AG04449 (cell line): ENCODE measurements around a stretch of chr11.

DNA sequence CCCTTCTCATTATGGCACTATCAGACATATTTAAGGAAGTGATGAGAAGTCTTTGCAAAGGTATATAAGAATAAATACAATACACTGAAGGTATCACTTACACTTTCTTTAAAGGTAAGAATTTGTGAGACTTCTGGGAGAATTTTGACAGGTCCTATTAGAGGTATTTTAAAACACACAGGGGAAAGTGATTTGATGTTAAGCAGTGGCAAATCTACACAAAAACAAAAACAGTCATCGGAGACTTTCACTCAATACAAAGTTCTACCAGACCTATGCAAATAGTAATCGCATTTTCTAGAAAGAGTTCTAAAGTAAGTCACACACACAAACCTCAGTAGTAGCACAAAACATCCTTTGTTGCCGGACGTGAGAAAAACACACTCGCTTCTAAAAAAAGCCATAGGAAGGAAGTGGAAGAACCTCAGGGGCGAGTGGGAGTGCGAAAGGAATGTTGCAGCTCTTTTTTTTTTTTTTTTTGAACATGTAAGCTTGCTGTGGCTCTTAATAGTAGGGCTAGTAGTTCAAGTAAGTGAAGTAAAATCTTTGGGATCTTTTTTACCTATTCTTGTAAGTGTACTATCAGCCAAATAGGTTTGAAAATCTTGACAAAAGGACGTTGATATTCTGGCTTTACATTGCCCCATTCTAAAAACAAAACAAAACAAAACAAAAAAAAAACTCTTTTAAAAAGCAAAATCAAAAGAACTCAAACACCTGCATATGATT lies 88.9 kb downstream of the MAML2 start:
- RRBS = no CpG with 5 or more reads among the region's 8 CpGs

DNA sequence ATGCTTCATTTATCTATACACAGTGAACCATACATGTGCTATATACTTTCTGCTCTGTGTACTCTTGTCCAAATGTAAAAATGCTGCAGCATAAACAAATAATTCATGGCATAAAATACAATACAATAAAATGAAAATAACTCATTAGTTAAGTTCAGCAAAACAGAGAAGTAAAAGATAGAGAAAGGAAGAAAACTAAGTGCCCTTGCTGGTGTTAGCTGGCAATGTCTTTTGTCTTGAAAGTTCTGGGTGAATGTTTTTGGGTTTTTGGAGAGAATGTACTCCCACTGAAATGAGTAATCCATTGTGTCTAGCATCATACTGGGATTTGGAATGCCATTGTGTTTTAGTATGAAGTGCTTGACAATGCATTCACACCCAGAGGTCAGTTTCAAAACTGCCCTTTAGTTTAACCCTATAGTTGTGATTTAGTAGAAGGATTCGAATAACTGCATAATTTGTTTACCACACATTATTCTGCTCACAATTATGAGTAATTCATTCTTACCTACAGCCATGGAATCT lies 34.0 kb downstream of the MAML2 start:
- RRBS = no CpG with 5 or more reads among the region's 1 CpG

GRCh38 chr11:96340244-96340906 lies 2.6 kb downstream of the MAML2 start:
- RRBS = no CpG with 5 or more reads among the region's 6 CpGs

DNA sequence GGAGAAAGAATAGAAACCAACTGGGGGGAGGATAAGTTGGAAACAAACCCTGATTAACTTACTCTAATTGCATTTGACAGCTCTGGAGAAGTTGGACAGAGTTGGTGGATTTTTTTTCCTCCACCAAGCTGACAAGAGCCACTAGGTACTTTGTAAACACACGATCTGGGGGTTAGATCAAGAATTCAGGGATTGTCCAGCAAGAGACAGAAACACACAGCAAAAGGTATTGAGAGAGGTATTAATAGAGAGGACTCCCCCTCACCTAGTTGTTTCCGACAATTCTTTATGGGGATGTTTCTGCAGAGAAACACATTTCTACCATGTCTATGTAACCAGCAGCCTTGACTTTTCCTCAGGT lies 930 bp downstream of the MAML2 start:
- RRBS = no CpG with 5 or more reads among the region's 2 CpGs

- RRBS = no CpG with 5 or more reads among the region's 1 CpG
Measured at GRCh38 chr11:96906835-96907108, 517.0 kb downstream of the JRKL start.

DNA sequence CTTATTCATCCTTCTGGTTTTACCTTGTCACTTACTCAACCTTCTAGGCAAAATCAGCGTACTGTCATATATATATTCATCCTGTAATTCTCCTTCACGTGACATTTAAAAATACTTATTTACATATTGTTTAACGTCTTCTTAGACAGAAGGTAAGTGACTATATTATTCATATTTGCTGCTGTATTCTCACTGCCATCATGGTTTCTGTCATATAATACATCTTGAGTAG lies 1084.4 kb downstream of the JRKL start:
- RRBS = no CpG with 5 or more reads among the region's 3 CpGs

DNA sequence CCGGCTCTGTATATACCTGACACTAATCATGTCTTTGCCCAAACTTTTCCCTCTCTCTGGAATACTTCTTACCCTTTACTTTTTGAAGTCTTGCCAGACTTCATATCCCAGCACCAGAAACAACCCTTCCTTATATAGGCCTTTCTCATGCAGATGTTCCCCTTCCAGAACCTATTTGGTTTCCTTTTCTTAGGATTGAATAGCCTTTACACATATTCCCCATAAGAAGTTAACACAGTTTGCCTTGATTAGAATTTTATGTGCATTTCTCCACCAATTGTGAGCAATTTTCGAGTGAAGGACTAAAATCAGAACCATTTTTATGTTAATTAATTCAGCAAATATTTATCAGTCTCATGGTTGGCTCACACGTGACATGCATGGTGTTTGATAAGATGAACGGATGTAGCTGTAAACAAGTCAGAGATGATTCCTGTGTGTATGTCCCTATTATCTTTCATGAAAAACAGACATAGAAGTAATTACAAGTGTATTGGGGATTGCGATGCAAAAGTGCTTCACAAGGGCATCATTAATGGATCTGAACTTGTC lies 173.5 kb downstream of the ARHGAP42 start:
- RRBS = no CpG with 5 or more reads among the region's 5 CpGs

GRCh38 chr11:101582023-101583046 lies 1.5 kb downstream of the TRPC6 start:
- RRBS = 3% methylated on average over 9 of the region's 40 CpGs

GRCh38 chr11:101583088-101583696 lies 615 bp downstream of the TRPC6 start:
- RRBS = 5% methylated on average over 20 of the region's 68 CpGs

GRCh38 chr11:102112473-102112947 lies 2.3 kb downstream of the YAP1 start:
- RRBS = no CpG with 5 or more reads among the region's 6 CpGs

DNA sequence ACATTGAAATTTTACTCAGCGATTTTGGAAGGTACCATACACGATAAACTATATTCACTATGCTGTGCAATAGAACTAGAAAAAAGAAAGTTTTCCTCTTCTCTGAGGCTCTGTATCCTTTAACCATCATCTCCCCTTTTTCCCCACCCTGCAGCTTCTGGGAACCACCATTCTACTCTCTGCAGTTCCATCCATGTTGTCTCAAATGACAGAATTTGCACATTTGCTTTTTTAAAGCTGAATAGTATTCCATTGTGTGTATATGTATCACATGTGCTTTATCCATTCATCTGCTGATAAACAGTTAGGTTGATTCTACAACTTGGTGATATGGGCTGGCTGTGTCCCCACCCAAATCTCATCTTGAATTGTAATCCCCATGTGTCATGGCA lies 21.2 kb downstream of the TMEM123 start:
- RRBS = no CpG with 5 or more reads among the region's 2 CpGs

GRCh38 chr11:102615661-102616180 lies 9.4 kb downstream of the MMP20 start:
- RRBS = no CpG with 5 or more reads among the region's 4 CpGs

GRCh38 chr11:103169952-103170471 lies 60.8 kb downstream of the DYNC2H1 start:
- RRBS = no CpG with 5 or more reads among the region's 2 CpGs

DNA sequence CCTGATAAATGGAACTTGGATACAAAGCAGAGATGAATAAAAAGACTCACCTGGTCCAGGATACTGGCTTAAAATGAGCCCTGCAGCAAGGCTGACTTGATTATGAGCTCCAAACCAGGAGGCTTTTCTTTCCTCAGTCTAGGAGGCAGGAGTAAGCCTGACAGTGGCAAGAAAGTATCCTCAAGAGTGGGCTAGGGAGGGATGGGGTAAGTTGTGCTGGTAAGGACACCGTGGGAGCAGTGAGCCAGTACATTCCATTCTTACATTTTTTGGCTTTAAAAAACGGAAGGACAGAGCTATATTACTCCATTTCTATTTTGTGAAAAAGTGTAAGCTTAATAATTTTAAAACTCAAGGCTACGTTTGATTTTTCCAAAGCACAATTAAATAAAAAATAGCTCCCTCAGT lies 187.1 kb upstream of the DDI1 start:
- RRBS = no CpG with 5 or more reads among the region's 3 CpGs

GRCh38 chr11:103929381-103929916 lies 107.0 kb upstream of the DDI1 start:
- RRBS = no CpG with 5 or more reads among the region's 3 CpGs

DNA sequence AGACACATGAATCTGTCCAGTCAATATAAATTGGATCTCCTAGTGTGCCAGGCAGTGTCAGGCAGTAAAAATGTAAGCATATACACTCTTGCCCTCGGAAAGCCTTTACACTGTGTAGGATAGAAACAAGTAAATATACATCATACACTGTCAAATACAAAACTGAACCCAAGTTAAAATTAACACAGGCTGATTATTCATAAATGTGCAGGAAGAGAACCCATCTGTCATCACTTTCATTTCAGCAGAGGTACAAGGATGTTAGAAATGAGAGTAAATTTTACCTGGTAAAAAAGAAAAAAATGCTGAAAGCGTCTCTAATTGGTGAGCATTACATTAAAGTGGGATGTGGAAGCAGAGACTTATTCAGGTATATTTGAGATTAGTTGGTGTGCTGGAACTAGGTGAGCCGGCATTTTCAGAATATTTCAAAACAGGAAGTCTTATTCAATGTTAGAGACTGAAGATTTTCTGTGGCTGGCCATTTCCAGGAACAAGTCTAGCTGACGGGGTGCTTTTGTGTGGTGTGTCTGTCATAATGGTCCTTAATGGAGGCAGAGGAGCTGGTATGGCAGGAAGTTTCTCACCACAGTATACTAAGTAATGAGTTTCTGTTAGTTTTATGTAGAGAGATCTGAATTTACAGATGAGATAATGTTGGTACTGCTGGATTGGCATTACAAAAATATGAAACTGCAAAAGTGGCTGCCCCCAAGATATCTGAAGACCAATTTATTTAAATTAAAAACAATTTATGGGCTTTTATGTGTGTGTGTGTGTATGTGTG lies 262.7 kb downstream of the CASP4 start:
- RRBS = no CpG with 5 or more reads among the region's 4 CpGs

DNA sequence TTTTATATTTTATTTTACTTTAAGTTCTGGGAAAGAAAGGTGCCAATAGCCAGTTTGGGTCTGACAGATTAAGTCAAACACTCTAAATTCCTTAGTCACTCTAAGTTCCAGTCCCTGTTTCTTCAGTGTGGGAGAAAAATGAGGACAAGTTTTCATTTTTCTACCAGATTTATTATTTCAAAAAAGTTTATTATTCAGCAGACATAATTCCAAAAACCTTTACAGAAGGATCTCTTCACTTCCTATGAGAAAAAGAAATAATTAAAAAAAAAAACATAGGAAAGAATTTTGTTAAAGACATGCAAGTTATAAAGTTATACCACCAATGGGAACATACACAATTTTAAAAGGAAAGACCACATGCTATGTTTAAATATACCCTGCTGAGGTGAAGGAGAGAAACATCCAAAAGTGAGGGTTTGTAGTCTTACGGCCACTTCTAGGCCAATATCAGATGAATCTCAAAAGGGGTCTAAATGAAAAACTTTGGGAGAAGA lies 2.4 kb upstream of the CASP5 start:
- RRBS = no CpG with 5 or more reads among the region's 1 CpG

GRCh38 chr11:105044382-105044935 lies 676 bp downstream of the CARD16 start:
- RRBS = no CpG with 5 or more reads among the region's 6 CpGs

DNA sequence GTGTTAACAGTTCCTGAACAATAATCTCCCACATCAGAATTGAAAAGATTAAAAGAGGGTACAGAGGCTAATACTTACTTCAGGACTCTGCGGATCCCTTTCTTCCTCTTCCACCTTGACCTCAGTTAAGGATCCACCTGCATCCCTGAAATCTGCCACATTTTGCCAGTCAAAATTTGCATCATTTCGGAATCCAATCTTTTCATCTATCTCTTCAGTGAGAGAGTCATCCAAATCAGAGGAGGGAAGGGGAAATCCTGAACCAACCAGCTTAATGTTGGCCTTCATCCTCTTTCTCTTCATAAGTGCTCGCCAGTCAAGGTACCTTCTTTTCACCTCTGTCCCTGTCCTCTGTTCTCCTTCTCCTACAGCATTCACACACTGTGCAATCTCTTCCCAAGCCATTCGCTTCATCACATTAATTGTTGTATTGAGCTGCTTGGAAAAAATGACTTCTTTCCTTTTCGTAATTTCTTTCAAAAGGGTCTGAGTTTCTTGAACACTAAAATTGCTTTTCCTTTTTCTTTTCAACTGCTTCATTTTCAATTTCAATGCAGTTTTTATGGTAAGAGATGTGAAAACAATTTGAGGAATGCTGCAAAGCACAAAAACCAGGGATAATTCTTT lies 11.5 kb downstream of the MSANTD4 start:
- RRBS = no CpG with 5 or more reads among the region's 5 CpGs